Ovary (tissue), 7 donors: ENCODE results near the gene AZGP1.

GRCh38 chr7:99893475-99894202 is 16.8 kb upstream of the OR2AE1 start:
- PRO-cap, 7 experiments = no peak in any of the 7 experiments
- RAMPAGE, long total RNA, 2 experiments = no peak in any of the 2 experiments

GRCh38 chr7:99975391-99976417 is at the start of gene AZGP1:
Gene AZGP1 (minus strand): TSS chr7:99976031.
- PRO-cap, 7 experiments = no peak in any of the 7 experiments
- RAMPAGE, long total RNA, 2 experiments = no peak in any of the 2 experiments

- PRO-cap, 7 experiments = no peak in any of the 7 experiments
- RAMPAGE, long total RNA, 2 experiments = no peak in any of the 2 experiments
Measured at GRCh38 chr7:100124791-100125353, 1.9 kb upstream of the MBLAC1 start.

DNA sequence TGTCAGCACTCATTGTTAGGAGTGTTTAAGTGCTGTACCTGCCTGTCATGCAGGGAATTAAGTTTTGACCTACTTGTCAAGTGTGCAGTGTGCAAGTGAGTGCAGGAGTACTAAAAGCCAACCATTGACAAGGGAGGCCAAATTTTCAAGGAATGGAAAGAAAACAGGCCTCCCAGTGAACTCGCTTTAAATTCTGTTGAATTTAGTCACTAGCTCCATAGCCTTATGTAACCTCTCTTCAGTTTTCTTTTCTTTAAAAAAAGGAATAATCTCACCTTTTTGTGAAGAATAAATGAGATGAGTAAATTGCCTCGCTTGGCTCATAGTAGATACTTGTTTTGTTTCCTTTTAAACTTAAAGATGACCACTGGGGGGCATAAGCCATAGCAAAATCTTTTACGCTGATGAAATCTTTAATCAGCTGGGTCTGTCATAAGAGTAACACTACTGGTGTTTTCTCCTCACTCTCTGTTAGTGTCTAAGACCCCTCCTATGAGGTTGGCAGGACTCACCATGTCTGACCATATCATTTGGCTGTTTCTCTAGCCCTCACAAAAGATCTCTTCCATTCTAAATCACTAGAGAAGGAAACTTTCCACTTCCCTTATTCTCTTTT is 12.2 kb downstream of the STAG3 start:
- PRO-cap, 7 experiments = no peak in any of the 7 experiments
- RAMPAGE, long total RNA, 2 experiments = no peak in any of the 2 experiments

GRCh38 chr7:100247219-100247899 is 27.6 kb downstream of the PVRIG start:
- PRO-cap, 7 experiments = no peak in any of the 7 experiments
- RAMPAGE, long total RNA, 2 experiments = no peak in any of the 2 experiments

GRCh38 chr7:100344497-100345274 is 13.2 kb upstream of the PILRB start:
- PRO-cap, 7 experiments = no peak in any of the 7 experiments
- RAMPAGE, long total RNA, 2 experiments = no peak in any of the 2 experiments

DNA sequence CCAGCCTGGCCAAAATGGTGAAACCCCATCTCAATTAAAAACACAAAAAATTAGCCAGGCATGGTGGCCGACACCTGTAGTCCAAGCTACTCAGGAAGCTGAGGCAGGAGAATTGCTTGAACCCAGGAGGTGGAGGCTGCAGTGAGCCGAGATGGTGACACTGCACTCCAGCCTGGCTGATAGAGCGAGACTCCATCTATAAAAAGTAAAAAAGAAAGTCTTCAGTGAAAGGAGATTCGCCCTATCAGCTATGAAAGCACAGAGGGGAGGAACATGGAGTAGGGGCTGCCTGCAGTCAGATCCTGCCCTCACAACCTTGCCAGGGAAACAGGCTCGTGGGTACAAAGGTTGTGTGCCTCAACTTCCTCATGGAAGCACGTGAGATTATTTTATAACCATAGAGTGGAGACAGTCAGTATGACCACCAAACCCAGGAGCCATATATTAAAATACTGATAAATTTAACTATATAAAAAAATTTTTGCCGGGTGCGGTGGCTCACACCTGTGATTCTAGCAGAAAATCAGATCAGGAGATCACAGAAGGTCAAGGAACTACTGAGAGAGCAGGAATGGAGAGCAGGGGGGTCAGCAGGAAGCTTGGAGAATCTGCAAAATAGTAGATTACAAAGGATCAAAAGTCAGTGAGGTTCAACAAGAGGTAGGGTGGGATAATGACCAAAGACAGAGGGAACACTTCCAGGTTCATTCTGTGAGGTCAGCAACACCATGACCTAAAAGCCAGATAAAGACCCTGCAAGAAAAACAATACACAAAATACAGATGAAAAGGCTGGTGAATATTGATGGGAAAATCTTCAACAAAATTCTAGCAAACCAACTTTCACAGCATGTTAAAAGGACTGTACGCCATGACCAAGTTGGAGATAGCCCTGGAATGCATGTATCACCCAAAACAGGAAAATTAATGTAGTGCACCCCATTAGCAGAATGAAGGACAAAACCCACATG is 3.9 kb downstream of the PILRB start:
- PRO-cap, 7 experiments = no peak in any of the 7 experiments
- RAMPAGE, long total RNA, 2 experiments = no peak in any of the 2 experiments

GRCh38 chr7:100368976-100369695 is 4.2 kb upstream of the PILRA start:
- PRO-cap, 7 experiments = no peak in any of the 7 experiments
- RAMPAGE, long total RNA, 2 experiments = no peak in any of the 2 experiments

- PRO-cap, 7 experiments = no peak in any of the 7 experiments
- RAMPAGE, long total RNA, 2 experiments = no peak in any of the 2 experiments
Measured at GRCh38 chr7:100539950-100540713, 1.1 kb downstream of the AGFG2 start.

- PRO-cap, 7 experiments = peak in 5 of 7 experiments; most common plus-strand start chr7:100546041 (in 2); most common minus-strand start chr7:100545897 (in 2)
- RAMPAGE, long total RNA, 2 experiments = no peak in any of the 2 experiments
Measured at GRCh38 chr7:100545461-100546328, 6.7 kb downstream of the AGFG2 start.

DNA sequence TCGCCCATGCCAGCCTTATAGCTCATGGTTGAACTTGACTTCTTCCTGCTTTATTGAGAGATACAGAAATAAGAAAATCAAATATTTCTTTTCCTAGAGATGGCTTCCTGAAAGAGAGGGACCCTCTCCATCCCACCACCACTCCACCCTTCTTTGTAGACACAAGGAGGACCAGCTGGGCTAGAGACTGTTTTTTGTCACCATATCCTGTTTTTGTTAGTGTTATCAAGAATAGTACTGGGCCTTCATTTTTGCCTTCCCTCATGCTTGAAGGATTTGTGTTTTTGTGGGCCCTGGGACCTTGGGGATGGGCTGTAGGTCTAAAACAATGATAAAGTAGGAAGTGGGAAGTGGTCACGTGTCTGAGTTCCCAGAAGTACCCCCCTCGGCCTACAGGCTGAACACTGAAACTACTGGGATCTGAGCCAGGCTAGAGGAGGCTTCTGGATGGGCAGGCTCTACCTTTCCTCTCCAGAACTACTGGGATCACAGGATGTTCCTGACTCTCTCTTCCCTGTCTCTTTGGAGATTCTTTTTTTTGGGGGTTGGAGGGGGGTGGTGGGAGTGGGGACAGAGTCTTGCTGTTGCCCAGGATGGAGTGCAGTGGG is 8.9 kb downstream of the AGFG2 start:
- PRO-cap, 7 experiments = peak in 6 of 7 experiments; most common plus-strand start position 428 of the sequence (in 3); most common minus-strand start position 309 of the sequence (in 3)
- RAMPAGE, long total RNA, 2 experiments = start-site peak on the plus strand in 2 of 2 experiments, centred at positions 425 to 457 of the sequence, 23 to 45 reads per replicate

DNA sequence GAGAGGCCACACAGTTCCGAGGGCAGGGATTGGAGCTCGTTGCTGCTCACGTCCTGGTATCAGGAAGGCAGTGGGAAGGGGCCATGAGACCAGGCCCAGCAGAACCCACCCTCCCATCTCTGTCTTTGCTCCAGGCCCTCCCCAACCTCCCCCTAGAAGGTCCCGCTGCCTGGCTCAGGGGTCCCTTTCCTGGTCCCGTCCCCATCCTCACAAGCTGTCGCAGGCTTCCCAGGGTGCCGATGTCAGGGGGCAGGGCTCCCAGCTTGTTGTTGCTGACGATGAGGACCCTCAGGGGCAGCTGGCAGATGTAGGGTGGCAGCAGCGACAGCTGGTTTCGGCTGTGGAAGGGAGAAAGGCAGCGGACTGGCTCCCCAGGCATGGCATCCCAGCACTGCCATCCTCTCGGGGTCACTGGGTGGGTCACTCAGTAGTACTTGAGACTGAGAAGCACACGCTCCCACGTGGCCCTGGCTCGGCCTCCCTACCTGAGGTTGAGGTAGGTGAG is 4.0 kb downstream of the LRCH4 start:
- PRO-cap, 7 experiments = no peak in any of the 7 experiments
- RAMPAGE, long total RNA, 2 experiments = no peak in any of the 2 experiments

DNA sequence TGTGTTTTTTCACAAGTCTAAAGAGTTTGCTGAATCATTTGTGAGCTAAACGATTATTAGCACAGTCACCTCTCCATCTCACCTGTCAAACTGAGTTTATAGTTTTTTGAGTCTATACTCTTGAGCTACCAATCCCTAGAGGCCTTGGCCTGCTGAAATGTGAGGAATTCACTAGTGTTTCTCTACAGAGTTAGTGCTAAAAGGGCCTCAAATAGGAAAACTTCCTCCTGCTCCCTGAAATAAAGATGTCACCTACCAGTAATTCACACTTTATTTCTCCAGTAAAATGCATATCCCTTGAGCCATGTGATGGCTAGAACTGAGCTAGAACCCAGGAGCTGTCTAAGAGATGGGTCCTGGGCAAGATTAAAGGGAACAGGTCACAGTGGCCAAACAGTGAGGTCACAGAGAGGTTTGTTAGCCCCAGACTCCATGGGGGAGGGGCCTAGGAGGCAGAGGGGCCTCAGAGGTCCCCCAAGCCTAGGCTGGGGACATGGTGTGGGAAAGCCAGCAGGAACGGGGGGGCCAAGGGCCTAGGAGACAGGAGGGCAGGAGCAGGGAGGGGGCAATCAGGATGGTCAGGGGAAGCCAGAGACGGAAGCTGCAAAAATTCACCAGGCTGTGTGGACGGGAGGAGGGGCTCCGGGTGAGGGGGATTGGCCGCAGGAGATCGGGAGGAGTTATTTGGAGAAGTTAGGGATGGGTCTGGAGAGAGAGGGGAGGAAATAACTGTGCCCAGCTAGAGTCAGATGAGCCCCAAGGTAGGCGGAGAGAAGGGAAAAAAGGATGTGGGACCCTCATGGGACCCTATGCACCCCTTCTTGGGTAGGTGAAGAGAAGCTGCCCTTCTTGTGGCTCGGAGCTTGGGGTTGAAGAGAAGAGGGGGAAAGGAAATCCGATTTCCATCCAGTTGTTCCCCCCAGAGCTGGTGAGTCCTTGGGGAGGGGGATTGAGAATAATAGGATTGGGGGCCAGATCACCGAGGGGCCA is 3.3 kb downstream of the FBXO24 start:
- PRO-cap, 7 experiments = no peak in any of the 7 experiments
- RAMPAGE, long total RNA, 2 experiments = no peak in any of the 2 experiments

DNA sequence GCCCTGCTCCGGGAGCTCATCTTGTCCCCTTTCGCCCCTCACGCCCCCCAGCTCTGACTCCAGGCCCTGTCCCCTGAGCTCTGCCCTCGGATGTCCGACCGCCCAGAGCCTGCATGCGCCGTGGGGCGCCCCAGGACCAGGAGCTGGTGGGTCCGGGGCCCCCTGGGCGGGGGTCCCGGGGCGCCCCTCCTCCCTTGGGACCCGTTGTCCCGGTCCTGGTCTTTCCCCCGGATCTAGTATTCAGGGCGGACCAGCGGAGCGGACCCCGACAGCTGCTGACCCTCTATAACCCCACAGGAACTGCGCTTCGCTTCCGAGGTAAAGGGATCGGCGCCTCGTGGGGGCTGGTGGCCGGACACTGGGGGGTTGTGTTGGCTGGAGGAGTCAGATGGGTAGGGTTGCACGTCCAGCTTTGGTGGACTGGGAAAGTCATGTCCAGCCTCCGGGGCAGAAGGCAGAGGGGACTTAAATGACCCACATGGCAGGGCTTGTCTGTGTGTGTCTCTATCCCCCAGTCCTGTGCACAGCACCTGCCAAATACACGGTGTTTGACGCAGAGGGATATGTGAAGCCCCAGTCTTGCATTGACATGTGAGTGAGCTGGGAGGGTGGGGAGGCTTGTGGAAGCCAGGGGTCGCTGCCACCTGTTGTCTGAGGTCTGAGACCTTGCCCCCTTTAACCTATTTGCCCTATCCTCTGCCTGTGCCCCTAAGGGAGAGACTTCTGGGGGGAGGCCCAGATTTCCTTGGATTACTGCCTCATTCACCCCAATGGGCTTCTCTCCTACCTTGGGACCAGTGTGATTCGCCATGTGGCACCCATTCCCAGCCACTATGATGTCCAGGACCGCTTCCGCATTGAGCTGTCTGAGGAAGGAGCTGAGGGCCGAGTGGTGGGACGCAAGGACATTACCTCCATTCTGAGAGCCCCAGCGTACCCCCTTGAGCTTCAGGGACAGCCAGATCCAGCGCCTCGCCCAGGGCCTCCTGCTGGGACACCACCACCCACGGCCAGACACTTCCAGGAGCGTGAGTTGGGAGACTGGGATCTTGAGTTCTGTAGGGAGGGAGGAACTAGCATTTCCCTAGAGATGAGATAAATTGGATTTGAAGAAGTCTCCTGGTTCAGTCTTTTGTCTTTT is 709 bp downstream of the MOSPD3 start:
- PRO-cap, 7 experiments = peak in 1 of 7 experiments; most common minus-strand start position 302 of the sequence (in 1)
- RAMPAGE, long total RNA, 2 experiments = no peak in any of the 2 experiments

GRCh38 chr7:100678067-100678854 is 4.7 kb downstream of the GNB2 start:
- PRO-cap, 7 experiments = no peak in any of the 7 experiments
- RAMPAGE, long total RNA, 2 experiments = no peak in any of the 2 experiments

- PRO-cap, 7 experiments = no peak in any of the 7 experiments
- RAMPAGE, long total RNA, 2 experiments = start-site peak on the minus strand in 1 of 2 experiments, at chr7:100823816-100823911 at its widest, 5 reads per replicate
Measured at GRCh38 chr7:100823658-100824134, 3.6 kb downstream of the EPHB4 start.

GRCh38 chr7:100874057-100874808 is 670 bp upstream of the SRRT start:
- PRO-cap, 7 experiments = no peak in any of the 7 experiments
- RAMPAGE, long total RNA, 2 experiments = no peak in any of the 2 experiments

DNA sequence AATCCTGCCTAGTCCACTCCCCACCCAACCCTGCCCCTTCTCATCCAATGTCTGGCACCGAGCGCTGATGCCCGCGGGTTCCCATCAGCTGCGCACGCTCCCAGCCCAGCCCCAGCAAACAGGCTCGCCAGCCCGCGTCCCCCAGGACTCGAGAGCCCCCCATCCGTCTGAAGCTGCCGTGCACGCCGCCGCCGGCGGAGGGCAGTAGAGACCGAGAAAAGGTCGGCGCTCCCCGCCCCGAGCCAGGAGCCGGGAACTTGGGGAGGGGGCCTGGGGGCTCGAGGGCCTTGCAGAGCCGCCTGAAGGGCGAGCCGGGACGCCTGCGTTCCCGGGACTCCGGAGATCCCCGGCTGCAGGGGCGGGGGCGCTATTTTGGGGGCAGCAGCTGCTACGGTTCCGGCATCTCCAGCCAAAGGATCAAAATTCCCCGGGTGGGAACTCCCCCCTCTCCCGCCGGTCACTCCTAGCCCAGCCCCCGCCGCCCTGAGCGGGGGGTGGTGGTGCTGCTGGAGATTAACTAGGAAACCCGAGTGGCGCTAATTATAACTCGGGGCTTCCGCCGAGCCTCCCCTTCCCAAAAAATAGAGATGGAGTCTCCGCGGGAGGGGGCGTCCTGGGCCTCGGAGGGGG is 806 bp downstream of the ACHE start:
- PRO-cap, 7 experiments = peak in 3 of 7 experiments; most common plus-strand start position 292 of the sequence (in 2); most common minus-strand start position 136 of the sequence (in 1)
- RAMPAGE, long total RNA, 2 experiments = no peak in any of the 2 experiments

- PRO-cap, 7 experiments = no peak in any of the 7 experiments
- RAMPAGE, long total RNA, 2 experiments = no peak in any of the 2 experiments
Measured at GRCh38 chr7:100913945-100914805, 18.5 kb upstream of the ACHE start.

DNA sequence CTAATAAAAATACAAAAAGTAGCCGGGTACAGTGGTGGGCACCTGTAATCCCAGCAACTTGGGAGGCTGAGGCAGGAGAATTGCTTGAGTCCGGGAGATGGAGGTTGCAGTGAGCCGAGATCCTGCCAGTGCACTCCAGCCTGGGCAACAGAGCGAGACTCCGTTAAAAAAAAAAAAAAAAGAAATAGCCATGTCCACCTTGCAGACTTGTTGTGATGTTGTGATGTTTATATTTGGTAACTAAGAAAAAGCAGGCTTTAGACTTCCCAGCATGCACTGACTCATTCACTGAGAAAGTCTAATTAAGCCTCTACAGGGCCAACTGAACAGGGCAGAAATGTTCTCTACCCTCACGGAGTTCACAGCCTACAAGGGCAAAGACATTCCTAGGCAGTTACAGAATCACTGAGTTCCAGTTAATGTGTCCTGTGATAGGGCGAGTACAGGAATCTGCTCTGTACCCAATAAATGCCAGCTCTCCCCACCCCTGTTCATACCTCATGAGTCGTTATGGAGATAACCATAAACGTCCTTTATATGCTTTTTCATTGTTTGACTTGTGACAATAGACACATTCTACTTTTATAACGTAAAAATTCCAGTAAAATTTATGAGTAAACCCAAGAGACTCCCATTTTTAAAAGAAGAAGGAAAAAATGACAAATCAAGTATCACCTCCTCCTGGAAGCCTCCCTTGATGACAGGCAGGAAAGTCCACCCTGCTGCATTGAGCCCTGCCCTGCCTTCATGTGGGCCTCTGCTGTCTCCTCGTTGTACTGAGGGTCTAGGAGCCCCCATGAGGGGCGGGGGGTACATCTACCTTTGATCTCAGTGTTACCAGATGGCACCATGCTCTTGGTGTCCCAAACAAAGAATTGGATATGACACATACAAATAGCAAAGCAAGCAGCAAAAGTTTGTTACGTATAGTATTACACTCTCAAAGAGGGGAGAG is 14.2 kb downstream of the MUC12 start:
- PRO-cap, 7 experiments = no peak in any of the 7 experiments
- RAMPAGE, long total RNA, 2 experiments = no peak in any of the 2 experiments